Right atrium auricular region (tissue), 2 donors: ENCODE results near the gene POU2AF1.

DNA sequence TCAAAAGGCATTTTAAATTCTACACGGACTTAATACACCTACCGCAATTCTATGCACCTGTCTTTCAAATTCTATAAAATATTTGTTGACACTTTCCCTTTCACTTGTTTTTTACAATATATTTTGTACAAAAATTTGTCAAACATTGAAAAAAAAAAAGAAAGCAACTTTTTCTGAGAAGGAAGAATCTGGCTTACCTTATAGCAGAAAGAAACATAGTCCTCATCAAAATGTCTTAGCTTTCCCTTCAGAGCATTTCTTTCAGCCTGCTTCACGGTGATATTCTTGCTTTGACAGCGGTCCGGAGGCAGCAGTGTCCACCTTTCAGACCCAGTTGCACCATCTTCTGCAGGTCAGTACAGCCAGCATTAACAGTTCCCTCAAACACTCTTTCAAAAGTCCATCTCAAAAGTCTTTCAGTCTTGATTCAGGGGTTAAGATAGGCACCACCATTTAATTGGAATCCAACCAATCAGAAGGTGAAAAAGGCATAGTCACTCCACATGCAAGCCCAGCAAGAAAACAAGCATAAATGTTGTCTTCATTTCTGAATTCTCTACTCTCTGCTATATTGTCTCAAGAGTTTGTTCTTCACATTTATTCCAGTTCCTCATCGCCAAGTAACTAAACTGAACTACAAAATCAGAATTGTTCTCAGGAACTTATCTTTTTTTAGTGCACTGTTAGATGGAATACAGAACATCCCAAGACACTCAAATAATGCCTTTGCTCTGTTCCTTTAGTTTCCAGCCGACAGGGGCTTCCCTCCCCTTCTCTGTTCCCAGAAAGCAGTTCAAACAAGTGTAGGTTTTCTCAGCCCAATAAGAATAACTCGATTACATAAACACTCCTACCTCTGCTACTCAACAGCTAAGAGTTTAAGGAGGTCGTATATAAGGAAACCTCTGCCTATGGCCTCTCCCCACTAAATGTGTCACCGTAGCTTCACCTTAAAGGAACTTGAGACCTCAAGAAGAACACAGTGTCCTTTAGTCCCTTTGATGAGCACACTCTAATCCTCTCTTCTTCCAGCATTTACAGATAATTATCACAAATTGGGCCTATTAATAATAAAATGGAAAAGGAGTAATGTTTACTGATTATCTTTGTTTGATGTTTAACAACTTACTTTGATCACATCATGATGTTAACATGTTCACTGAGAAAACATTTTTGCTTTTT is 6.7 kb downstream of the POU2AF3 start:
- PRO-cap = no peak
- RAMPAGE, long total RNA, 2 experiments = no peak in any of the 2 experiments

- PRO-cap = no peak
- RAMPAGE, long total RNA, 2 experiments = no peak in any of the 2 experiments
Observed at GRCh38 chr11:111308145-111308414, 9.7 kb downstream of the POU2AF3 start.

GRCh38 chr11:111379079-111379607 is at the start of gene POU2AF1:
Gene POU2AF1 (minus strand): TSS chr11:111379275.
- PRO-cap = no peak
- RAMPAGE, long total RNA, 2 experiments = no peak in any of the 2 experiments

GRCh38 chr11:111416181-111416891 is 37.3 kb upstream of the POU2AF1 start:
- PRO-cap = no peak
- RAMPAGE, long total RNA, 2 experiments = no peak in any of the 2 experiments

DNA sequence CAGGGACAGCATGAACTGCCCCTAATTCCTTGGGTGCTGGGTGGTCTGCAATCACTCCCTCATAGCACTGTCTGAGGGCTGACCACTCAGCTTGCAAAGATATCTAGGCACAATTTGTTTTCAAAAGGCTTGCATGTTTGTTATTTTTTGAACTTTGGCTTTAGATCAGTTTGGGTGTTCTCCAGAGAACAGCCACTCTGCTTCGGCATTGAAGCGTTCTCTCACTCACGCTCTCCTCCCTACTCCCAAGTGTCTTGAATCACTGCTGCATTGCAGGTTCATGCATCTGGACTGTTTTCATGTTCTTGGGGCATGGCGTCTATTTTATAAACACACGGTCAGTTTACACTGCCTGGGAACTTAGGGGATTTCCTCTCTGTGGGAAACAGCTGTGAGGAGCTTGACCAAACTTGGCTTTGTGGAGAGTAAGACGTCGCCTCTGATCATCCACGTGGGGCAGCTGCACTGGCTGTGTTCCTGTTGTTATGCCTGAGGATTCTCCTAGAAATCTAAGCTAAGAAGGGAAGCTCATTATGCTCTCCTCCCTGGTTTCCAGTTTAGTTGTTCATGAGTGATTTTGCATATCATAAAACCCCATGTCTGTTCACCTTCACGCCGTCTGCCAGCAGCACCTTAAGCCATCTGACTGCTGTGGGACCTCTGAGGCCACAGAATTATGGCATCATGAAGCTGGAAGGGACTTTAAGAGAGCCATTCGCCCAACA is 38.6 kb upstream of the POU2AF1 start:
- PRO-cap = unidirectional peak, minus-strand start at position 251 of the sequence
- RAMPAGE, long total RNA, 2 experiments = no peak in any of the 2 experiments

DNA sequence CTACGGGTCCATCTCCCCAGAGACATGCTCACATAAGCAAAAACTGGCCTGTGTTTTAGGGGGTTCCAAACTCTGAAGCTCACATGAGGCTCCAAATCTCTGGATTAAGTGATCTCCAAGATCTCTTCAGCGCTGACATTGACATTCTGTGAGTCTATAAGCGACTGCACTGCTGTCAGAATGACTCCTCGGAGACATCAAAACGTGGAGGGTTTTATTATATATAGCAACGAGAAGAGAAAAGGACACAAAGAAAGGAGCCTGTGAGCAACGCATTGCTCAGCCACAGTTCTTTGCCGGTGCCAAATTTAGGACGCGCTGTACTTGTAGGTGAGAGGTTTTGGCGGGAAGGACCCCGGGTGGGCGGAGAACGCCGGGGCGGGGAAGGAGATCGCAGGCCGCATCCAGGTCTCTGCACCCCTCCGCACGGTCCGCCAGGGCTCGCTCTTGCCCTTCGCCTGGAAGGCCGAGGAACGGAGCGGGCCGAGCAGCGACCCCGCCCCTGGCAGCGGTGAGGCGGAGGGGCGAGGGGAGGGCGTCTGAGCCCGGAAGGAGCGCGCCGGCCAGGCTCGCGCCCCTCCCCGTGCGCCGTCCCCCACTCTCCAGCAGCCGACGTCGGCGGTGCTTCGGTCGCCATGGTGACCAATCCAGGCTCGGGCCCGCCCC is 413 bp upstream of the SIK2 start:
- PRO-cap = bidirectional peak, plus-strand start outside the sequence, minus-strand start at position 623 of the sequence
- RAMPAGE, long total RNA, 2 experiments = no peak in any of the 2 experiments

DNA sequence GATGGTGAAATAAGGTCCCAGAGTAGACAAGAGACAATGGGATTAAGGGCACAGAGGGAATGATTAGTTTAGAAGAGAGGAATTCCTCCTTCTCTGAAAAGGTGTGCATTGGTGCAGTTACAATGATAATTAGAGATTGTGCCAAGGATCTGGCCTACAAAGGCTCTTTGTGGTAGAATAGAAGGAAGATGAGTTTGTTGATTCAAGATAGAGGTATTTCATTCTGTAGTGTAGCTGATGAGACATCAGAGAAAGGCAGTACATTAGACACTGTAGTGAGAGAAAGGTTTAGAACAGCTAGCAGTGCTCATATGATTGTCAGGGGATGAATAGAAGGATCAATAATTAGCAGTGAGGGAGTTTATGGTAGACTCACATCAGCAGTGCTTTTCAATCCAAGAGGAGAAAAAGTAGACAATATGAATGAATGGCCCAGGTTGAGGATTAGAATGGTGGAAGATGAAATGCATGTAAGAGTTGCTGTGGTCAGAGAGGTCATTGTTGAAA is 28.8 kb downstream of the SIK2 start:
- PRO-cap = no peak
- RAMPAGE, long total RNA, 2 experiments = no peak in any of the 2 experiments

GRCh38 chr11:111725713-111726890 is 40.1 kb downstream of the PPP2R1B start:
- PRO-cap = no peak
- RAMPAGE, long total RNA, 2 experiments = no peak in any of the 2 experiments

DNA sequence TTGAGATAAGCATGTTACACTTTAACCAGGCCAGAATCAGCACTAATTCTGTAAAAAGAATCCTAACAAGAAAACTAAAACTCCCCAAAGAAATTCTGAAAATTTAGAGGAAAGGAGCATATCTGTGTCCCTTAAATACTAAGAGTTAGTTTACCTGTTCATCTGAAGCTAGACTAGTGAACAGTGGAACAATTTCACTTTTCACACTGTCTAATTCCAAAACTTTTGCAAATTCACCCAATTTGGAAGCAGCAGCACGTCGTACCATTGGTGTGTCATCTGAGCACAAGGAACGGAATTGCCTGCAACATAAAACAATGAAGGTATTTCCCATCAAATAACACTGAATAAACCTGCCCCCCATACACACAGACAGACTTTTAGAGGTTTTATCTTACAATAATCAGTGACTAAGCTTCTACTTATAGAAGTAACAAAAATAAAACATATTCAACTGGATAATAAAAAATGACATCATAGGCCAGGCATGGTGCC is 6.5 kb downstream of the PPP2R1B start:
- PRO-cap = unidirectional peak, minus-strand start at position 281 of the sequence
- RAMPAGE, long total RNA, 2 experiments = no peak in any of the 2 experiments

DNA sequence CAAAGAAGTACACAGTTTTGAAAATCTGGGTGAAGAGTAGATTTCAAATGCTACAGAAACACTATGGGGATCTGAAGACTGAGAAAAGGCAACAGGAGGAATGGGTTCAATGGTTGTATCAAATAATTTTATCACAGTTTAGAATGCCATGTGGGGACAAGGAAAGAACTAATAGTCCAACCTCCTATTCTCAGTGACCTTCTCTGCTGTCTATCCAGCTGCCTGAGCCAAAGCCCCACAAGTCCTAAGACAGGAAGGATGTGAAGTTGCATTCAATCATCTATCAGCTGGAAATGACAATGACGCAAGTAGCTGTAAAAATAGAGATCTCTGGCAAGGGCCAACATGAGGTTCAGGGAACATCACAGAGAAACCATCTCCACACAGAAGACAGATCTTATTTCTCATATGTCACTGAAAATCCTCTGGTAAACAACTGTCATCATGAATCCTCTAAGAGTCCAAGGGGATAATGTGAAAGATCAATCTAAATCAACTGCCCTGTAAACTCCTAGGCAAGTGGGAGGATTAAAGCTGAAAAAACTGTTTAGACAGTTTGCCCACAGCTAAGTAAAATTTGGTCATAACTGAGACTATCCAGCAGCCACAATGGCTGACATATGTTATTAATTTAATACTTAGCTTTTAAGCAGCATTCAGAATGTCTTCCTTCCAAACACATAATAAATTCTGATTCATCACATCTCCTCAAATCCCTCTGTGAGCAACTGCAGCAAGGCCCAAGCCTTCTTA is 52.2 kb downstream of the ALG9 start:
- PRO-cap = bidirectional peak, plus-strand start at position 323 of the sequence, minus-strand start at position 214 of the sequence
- RAMPAGE, long total RNA, 2 experiments = no peak in any of the 2 experiments

GRCh38 chr11:111840066-111840496 is 31.3 kb downstream of the ALG9 start:
- PRO-cap = no peak
- RAMPAGE, long total RNA, 2 experiments = no peak in any of the 2 experiments

DNA sequence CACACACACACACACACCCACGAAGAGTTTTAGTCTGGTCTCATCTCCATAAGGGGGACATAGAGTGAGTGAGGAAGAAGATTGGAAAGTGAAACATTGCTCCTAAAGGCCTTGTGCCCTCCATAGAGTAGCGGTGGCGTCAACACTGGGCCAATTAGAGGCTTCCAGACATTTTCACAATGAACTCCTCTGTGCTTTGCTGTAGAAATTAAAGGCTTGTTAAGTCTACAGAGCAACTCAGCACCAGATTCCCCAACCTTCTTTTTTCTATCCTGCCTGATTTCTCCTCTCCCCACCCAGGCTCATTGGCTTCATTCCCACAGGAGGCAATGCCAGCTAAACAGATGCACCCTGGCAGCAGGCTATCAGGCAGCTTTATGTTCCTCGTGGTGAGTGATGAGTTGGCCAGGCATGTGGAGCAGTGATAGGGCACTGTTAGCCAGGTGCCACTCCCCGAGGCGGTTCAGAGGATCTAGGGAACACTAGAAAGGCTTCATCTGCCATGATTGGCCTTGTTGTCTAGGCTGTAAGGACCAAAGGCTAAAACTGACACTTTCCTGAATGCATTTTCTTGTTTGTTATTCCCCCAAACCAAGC is 4.8 kb downstream of the DIXDC1 start:
- PRO-cap = no peak
- RAMPAGE, long total RNA, 2 experiments = no peak in any of the 2 experiments

GRCh38 chr11:111977167-111978057 is 40.3 kb downstream of the DIXDC1 start:
- PRO-cap = bidirectional peak, plus-strand start at chr11:111977209, minus-strand start at chr11:111977234
- RAMPAGE, long total RNA, 2 experiments = start-site peak on the plus strand in 2 of 2 experiments, at chr11:111977313-111977343 at its widest, 48 to 52 reads per replicate

DNA sequence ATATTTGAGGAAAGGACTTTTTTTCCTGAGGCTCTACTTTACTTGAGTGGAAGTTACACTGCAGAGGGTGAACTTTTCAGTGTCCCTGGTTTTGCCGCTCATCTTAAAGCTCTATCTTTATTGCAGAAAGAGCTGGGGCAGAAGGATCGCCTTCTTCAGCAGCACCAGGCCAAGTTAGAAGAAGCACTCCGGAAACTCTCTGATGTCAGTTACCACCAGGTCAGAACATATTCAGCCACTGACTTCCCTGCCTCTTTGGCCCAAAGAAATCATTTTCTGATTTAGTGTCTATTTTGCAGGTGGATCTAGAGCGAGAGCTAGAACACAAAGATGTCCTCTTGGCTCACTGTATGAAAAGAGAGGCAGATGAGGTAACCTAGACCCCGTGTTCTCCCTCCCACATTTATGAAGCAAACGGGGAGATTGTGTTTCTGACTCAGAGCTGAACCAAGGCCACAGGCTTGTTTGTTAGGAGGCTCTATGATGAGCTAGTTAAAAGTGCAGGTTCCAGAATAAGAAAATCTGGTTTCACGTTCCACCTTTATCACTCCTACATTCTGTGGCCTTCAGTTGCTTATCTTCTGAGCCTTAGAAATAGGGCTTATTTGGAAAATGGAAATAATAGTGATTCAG is 31.7 kb upstream of the DLAT start:
- PRO-cap = no peak
- RAMPAGE, long total RNA, 2 experiments = no peak in any of the 2 experiments

DNA sequence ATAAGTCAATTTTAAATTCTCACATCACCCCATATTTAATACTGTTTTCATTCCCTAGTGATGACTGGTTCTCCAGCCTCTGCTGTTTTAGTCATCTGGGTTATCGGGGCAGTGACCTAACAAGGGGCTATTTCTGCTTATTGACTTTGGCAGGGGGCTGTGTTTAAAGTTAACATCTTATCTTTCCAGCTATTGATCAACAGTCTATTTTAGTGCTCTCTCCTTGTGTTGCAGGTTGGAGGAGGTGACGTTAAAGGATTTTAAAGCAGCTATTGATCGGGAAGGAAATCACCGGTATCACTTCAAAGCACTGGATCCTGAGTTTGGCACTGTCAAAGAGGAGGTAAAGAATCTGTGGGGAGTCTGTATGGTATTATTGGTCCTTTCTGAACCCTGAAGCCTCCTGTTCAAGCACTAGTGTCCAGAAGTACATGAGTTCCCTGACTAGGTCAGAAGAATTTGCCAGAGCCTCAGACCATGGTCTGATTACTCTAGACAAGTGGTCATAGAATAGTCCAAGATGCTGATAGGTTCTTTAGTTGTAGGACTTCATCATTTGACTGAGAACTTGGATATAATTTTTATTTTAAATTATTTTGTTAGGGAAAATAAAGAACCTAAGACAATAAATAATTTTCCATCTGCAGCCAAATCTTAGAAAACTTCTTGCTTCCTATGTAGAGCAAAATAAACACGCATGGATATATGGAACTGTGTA is 7.5 kb upstream of the DLAT start:
- PRO-cap = no peak
- RAMPAGE, long total RNA, 2 experiments = no peak in any of the 2 experiments

DNA sequence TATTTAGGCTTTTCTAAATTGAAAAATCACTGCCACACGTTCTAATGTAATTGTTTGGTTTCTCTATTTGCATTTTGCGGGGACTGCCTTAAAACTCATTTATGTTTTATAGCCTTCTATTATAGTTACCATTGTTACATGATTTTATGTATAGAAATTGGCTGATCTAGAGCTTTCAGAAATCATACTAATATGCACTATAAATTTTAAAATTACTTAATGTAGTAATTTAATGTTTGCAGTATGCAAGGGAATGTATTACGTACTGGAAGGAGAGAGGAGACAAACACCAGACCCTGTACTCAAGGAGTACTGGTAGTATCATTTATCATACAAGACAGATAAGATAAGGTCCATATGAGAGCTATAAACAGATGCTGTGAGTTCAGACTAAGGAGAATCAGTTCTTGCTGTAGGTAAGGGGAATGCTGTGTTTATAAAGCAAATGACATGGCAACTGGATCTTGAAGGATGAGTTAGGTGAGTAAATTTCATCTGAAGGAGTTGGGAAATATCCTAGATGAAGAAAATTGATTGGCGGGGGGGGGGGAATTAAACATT is 747 bp downstream of the BCO2 start:
- PRO-cap = no peak
- RAMPAGE, long total RNA, 2 experiments = start-site peak on the plus strand in 2 of 2 experiments, centred at positions 395 to 412 of the sequence, 372 to 507 reads per replicate

DNA sequence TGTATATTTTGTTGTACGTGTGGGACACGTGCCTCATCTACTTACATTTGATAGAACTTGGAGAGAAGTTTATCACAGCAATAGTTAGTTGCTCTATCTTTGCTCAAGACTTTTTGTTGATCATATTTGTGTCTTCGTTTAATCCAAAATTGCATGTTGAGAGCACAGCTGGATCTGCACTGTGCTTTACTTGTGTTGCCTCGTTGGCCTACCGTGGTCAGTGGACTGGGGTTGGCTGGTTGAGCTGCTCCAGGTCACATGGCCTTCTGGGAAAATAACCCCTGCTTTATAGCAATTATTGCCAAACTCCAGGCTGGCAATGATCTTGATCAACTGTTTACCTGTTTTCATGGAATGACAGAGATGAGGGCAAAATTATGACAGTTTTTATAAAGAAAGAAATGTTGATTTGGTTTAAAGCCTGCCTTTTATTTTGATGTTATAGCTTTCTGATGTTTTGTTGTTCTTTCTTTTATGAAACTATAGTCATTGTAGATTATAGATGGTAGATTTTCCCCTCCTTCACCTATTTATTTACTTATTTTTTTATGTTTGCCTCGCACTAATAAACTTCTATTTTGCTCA is 5.8 kb upstream of the PLET1 start:
- PRO-cap = no peak
- RAMPAGE, long total RNA, 2 experiments = no peak in any of the 2 experiments

DNA sequence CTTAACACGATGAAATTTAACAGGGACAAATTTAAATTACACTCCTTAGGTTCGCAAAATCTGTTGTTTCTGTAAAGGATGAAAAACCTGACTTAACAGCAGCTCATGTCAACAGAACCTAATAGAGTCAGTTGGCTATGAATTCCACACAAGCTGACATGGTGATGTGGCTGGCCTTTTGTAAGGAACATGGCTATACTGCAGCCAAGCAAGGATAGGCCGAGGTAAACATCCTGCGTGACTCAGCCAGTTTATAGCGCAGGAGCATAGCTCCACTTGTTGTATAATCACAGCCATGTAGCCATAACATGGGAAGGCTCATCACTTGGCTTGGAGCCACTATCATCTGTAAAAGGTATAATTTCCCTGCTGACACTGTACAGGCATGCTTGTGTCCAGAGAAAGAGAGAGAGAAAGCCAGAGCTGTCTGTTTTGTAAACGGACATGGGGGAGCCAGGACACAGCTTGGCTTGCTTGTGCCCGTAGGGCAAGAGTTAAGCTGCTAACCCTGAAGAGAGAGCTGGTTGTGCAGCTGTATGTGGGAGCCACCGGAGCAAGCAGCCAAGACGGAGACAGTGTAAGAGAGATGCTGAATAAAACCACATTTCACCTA is 104.3 kb upstream of the PLET1 start:
- PRO-cap = no peak
- RAMPAGE, long total RNA, 2 experiments = no peak in any of the 2 experiments

DNA sequence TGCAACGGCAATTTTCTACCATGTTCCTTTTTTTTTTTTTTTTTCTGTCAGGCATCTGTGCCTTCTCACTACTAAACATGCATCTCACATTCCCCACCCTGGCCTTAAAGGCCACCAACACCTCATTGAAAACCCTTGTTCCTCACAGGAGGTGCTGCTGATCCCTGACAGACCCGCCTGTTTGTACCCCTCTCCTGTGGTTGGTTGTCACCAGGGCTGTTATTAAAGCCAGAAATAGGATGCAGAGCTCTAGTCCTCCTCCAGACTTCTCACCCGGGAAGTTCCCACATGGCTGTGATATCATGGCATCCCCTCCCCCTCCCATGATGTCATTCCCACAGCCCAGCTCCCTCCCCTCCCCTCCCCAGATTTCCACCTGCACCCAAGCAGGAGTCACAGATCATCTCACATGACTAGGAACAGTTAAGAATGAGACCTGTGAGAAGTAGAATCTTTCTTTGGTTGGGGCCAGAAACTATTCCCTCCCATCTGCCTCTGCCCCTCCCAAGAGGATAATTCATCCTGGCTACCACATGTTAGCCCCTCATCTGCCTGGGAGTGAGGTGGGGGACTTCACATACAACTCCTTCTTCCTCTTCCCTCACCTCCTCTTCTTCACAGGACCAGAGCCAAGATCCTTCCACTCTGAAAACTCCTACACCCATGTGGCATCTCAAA is 302.6 kb upstream of the NCAM1 start:
- PRO-cap = no peak
- RAMPAGE, long total RNA, 2 experiments = no peak in any of the 2 experiments

DNA sequence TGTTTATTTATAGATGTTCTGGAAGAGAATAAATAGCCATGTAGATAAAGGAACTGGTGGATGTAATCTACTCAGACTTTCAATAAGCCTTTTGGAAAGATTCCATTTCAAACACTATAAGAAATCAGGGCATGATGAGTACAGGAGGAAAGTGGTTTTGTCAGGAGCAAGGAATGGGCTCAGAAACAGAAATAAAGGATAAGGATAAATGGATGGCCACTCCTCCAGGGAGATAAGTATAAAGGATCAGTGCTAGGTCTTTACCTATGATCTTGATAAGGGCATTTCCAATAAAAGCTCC is 108.6 kb upstream of the NCAM1 start:
- PRO-cap = no peak
- RAMPAGE, long total RNA, 2 experiments = no peak in any of the 2 experiments